Measurements from ENCODE around the gene CHST4.

- PRO-cap, result no peak
These were observed 18.0 kb downstream of the PDPR start for GRCh38 chr16:70131940-70132648.

GRCh38 chr16:70251033-70251835 lies 506 bp downstream of the EXOSC6 start:
- PRO-cap, result bidirectional peak, plus-strand start at chr16:70251248, minus-strand start at chr16:70251216

GRCh38 chr16:70252681-70253013 lies 907 bp upstream of the EXOSC6 start:
- PRO-cap, result no peak

GRCh38 chr16:70264671-70265246 lies 13.0 kb upstream of the EXOSC6 start:
- PRO-cap, result no peak

- PRO-cap, result no peak
These were observed 35.3 kb downstream of the DDX19A start for GRCh38 chr16:70381902-70382518.

- PRO-cap, result no peak
These were observed 35.1 kb downstream of the ST3GAL2 start for GRCh38 chr16:70403793-70404304.

DNA sequence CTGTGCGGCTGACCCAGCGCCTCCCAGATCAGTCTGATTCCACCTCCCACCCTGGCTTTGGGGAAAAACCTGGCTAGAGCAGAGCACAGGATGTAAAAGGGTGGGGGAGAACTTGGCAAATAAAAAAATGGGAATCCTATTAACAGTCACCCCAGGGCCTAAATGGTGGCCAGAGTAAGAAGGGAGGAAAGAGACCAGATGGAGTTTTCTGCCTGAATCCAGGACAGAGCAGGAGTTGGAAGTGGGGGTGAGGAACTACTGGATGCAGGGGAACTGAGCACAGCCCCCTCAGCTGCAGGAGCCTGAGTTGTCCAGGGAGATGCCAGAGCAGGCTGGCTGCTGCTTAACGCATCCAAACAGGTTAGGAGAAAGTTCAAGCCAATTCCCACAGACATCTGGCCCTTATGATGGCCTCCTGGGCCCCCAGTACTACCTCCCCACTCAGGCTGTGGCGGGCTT lies 10.1 kb downstream of the ST3GAL2 start:
- PRO-cap, result no peak

- PRO-cap, result no peak
These were observed 1.3 kb downstream of the ST3GAL2 start for GRCh38 chr16:70437502-70438036.

- PRO-cap, result no peak
These were observed 4.2 kb upstream of the FCSK start for GRCh38 chr16:70450238-70450557.

DNA sequence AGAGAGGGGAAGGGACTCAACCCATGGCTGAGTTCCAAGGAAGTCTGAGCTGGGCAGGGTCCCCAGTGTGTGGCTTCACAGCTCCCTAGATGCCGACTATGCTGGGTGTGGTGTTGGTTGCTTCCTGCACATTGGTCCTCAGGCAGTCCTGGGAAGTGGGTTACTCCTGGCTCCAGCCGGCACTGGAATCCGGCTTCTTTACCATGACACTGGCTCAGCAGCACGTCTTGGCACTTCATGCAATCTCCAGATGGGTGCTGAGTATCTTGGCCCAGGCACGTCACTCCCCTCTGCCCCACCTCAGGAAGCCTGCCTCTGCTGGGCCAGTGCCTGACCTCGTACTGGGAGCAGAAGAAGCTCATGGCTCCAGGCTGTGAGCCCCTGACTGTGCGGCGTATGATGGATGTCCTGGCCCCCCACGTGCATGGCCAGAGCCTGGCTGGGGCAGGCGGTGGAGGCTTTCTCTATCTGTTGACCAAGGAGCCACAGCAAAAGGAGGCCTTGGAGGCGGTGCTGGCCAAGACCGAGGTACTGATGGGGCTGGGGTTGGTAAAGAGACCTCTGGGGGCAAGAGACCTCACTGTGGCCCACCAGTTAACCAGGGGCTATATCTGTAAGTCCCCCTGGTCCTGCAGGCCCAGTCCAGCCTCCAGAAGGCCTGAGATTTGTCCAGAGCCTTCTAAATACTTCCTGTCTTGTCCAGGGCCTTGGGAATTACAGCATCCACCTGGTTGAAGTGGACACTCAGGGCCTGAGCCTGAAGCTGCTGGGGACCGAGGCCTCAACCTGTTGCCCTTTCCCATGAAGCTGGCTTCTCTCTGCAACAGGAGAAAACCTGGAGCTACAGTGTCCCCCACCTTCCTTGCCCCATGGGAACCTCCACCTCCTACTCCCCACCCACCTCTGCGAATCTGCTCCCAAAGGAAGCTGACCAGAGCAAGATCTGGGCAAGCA lies 24.8 kb downstream of the FCSK start:
- PRO-cap, result no peak

DNA sequence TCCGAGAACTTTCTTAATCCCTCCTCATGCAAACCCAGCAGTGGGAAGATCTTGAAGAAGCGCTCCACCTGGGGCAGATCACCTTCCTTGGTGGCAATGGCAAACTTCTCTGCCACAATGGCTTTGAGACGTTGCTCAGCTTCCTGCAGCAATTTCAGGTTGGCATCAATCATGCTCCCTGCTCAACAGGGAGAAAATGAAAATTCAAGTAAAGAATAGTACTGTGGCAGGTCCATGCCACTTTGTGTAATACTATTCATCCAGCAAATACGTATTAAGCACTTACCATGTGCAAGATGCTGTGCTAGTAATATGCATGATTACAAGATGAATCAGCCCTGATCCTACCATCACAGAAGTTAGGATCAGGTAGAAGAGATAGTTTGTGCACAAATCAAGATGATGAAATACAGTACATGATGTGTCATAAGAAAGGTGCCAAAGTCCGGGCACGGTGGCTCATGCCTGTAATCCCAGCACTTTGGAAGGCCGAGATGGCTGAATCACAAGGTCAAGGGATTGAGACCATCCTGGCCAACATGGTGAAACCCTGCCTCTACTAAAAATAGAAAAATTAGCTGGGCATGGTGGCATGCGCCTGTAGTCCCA lies 11.0 kb downstream of the COG4 start:
- PRO-cap, result no peak

GRCh38 chr16:70574520-70574963 lies 50.9 kb downstream of the SF3B3 start:
- PRO-cap, result no peak

- PRO-cap, result no peak
These were observed 16.3 kb downstream of the IL34 start for GRCh38 chr16:70662298-70663383.

DNA sequence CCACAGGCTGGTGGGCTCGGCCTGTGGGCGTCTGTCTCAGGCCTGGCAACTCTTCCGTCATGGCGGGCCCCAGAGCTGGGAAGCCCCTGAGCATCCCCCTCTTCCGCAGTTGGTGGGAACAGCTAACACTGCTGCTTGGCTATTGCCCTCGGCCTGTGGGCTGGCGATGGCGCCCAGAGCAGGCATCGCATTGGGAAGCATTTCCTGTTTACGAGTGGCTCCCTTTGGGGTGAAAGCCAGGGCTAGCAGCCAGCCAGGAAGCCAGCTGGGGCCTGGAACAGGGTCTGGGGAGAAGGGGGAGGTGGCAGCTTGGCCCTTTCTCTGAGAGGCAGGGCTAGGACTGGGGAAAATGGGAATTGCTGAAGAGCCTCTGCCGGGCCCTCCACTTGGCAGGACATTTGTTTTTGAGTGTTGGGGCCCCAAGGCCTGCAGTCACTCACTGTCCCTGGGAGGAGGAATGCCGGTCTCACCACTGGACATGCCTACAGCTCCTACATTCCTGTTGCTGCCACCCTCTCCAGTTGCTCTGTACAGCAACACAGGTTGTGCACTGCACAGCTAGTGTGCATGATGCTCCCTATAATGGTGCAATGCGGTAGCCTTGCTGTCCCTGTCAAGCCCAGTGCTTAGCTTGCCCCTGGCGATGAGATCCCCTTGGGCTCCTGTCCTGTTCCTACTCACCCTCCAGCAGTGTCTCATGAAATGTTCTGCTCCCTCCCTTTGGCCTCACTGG lies 2.5 kb upstream of the MTSS2 start:
- PRO-cap, result no peak

DNA sequence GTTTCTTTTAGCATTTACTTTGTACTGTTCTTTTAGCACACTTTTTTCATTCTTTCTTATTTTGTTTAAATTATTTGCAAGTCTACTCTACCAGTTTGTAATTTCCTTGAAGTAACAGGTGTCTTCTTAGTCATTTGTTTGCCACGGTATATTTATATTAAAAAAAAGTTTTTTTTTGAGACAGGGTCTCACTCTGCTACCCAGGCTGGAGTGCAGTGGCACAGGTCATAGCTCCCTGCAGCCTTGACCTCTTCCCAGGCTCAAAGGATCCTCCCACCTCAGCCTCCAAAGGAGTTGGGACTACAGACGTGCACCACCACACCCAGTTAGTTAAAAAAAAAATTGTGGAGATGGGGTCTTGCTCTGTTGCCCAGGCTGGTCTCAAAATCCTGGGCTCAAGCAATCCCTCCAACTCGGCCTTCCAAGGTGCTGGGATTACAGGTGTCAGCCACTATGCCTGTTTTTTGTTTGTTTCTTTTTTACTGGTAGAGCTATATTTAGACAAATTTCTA lies 1.9 kb downstream of the CMTR2 start:
- PRO-cap, result no peak

DNA sequence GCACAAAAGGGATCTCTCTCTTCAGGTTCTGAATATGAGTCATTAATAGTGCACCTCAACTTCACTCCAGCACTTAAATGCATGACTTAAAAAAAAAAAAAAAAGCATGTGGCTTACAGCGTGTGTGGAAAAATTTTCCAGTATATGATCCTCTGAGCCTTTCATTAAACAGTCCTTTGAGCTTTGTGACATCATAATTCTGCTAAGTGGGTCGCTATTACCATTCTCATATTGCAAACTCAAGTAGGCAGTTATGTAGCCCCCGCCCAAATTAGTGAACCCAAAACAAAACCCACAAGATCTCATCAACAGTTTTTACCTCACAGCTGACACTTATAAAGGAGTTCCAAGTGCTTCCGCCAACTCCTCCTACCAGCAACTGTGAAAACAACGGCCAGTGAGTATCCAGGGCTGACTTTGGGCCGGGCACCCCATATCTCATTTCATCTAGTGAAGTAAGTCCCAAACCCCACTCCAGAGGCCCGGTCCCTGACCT lies 595 bp downstream of the CMTR2 start:
- PRO-cap, result no peak

- PRO-cap, result no peak
These were observed 29.2 kb downstream of the TLE7 start for GRCh38 chr16:71412656-71413134.

DNA sequence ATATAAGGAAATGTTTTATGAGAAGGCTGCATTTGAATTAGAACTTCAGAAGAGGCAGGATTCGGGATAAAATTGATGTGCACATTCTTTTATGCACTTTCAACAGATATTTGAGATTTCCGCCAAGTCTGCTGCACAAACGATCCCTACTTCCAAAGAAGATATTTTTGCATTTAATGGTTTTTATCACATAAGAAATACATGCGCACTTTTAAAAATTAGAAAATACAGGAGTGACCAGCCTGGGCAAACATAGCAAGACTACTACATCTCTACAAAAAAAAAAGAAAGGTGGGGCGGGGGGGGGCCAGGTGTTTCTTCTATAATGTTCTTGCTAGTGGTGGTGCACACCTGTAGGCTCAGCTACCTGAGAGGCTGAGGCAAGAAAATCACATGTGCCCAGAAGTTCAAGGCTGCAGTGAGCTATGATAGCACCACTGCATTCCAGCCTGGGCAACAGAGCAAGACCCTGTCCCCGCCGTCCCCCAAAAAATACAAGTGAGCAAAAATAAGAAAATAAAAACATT lies 10.8 kb upstream of the CHST4 start:
- PRO-cap, result no peak

DNA sequence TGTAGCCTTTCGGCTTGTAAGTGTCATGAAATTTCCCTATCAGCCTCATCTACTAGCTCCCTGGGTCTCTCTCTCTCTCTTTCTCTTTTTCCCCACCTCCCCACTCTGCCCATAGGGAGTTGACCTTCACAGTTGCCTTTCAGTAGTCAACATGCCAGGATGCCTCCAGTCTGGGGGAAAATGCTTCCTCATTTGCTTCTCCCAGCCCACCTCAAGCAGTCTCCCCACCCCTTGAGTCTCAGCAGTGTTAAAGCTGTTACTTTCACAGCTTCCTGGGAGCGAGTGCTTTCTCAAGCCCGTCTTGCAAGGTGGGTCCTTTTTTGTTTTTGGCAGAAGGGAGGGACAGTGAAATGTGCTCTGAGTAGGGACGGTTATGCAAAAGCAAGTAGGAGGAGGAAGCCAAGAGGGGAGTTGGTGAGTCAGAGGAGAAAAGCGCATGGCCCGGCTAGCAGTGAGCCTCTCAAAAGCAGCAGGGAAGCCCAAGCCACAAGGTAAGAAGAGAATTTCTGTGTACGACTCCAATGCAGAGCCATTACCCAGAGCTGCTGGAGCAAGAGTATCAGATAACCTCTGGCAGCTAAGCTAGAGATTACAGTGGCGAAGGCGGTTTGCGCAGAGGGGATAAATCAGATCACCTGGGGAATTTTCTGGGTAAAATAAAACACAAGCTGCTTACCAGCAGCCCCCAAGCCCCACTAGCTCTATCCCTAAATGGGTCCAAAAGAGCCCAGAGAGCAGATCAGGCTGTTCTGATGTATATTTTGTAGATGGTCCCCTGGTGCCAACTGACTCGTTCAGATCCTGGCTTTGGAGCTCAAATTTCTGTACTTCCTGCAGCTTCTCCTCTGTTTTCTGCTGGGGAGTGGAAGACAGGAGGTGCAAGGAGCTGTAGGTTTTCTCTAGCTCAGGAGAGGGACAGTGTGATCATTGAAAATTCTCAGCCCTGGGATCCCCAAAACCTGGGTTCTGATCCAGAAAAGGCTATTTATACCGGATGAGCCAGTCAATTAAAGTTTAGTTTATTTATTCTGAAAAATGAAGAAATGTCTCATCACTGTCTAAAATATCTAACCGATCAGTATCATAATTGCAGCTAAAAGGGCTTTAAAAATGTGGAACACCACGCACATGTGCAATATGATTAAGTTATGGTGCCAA lies at the start of gene CHST4:
Gene CHST4 (plus strand): TSS at position 422 of the 1,158 bp plus-strand sequence.
- PRO-cap, result bidirectional peak, plus-strand start at position 142 of the sequence, minus-strand start at position 153 of the sequence; bidirectional peak, plus-strand start at position 463 of the sequence, minus-strand start at position 284 of the sequence; bidirectional peak, plus-strand start at position 862 of the sequence, minus-strand start at position 854 of the sequence

GRCh38 chr16:71569649-71570268 lies 7.1 kb downstream of the TAT start:
- PRO-cap, result no peak